BJ (cell line): ENCODE data around the genes REPS1 and HIVEP2.

DNA sequence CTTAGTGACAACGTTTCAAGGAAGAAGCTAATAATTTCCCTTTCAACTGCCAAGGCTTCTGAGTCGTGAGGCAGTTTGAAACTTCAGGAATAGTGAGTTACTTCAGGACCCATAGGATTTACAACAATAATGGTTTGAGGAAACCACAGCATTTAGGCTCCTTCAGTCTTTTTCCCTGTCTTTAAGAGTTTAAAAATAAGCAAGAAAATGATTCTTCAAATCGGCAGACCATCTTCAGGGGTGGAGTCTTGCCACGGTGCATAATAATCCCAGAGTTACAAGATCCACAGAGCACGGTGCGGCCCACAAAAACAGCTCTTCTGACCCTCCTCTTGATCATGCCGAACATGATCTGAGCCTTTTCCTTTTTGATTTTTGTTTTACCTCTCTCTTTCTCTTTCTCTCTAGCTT is 55.5 kb upstream of the NHSL1 start:
- CAGE, long polyA plus RNA = no peak
- RRBS = no CpG with 5 or more reads among the region's 7 CpGs

- CAGE, long polyA plus RNA = no peak
- RRBS = no CpG with 5 or more reads among the region's 5 CpGs
Measured at GRCh38 chr6:138852496-138852985, 56.7 kb downstream of the ECT2L start.

DNA sequence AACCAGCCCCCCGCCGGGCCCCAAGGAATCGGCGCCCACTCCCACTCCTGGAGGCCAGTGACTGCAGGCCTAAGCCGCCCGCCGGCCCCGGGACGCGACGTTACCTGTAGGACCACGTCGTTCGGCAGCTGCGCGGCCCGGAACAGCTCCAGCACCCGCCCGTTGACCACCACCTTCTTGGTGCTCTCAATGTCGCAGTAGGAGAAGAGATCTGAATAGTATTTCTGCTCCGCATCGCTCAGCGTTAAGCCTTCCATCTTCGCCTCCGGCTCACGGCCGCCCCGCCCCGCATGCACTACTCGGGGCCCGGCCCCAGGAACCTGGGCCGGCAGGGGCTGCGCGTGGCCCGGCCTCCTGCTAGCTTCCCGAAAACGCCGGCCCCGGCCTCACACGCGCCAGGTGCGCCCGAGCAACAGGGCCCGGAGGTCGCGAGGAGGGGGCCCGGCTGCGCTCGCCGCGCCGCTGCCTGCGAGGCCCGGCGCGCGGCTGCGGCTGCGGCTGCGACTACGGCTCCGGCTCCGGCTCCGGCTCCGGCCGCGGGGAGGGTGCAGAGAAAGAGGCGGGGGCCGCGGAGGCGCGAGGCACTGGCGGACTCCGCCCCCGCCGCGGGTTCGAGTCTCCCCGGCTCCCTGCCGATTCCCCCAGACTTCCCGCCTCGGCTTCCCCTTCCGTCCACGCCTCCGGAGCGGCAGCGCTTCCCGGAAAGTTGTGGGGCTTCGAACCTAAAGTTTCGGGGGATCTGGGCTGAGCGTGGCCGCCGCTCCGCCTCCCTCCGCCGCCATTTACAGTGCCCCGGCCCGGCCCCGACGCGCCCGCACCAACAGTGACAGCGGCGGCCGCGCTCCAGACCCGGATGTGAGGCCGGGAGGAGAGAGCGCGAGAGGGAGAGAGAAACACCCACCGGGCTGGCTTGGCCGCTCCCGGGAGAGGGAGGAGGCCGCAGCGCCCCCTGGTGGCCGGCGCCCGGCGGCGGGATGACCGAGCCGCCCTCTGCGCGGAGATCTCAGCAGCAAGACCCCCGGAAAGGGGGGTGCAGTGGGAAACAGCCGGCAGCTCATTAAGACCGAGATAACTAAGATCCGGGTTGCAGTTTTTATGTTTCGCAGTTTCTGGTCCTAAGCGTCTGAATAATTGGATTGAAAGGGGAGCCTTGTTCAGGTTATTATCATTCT is at the start of gene REPS1:
TSS of gene REPS1 (minus strand) at position 828 of the 1,172 bp plus-strand sequence.
- CAGE, long polyA plus RNA = no peak
- RRBS = 1% methylated on average over 85 of the region's 130 CpGs

- CAGE, long polyA plus RNA = no peak
- RRBS = no CpG with 5 or more reads among the region's 7 CpGs
Measured at GRCh38 chr6:139016840-139017703, 11.5 kb upstream of the ABRACL start.

GRCh38 chr6:139030577-139030991 is 2.0 kb downstream of the ABRACL start:
- CAGE, long polyA plus RNA = no peak
- RRBS = no CpG with 5 or more reads among the region's 8 CpGs

GRCh38 chr6:139166055-139166742 is 31.3 kb downstream of the HECA start:
- CAGE, long polyA plus RNA = no peak
- RRBS = no CpG with 5 or more reads among the region's 25 CpGs

DNA sequence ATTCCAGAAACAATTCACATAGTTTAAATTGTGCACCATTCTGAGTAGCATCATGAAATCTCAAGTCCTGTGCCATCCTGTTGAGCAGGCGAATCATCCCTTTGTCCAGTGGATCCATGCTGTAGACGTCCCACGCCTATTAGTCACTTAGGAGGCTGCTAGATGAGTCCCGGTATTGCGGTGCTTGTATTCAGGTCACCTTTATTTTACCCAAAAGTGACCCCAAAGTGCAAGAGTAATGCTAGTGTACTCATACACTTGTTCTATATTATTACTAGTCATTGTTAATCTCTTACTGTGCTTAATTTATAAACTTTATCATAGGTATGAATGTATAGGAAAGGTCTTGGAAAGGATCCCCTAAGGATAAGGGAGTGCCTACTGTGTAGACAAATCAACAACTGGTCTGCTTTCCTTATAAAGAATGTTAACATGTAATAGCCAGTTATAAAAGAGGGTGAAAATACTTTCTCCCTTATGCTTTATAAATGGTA is 46.5 kb downstream of the HECA start:
- CAGE, long polyA plus RNA = no peak
- RRBS = no CpG with 5 or more reads among the region's 5 CpGs

DNA sequence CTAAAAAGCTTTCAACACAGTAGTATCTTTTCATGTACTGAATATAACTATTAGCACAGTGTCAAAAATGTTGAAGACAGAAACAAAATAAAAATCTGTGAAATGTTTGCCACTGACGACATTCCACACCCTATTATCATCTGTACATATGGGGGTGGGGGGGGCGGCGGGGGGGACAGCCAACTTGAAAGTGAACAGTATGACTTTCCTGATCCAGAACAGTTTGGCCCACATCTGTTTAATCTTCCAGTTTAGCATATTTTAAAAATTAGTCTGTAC is 2.2 kb downstream of the CITED2 start:
- CAGE, long polyA plus RNA = no peak
- RRBS = no CpG with 5 or more reads among the region's 3 CpGs

DNA sequence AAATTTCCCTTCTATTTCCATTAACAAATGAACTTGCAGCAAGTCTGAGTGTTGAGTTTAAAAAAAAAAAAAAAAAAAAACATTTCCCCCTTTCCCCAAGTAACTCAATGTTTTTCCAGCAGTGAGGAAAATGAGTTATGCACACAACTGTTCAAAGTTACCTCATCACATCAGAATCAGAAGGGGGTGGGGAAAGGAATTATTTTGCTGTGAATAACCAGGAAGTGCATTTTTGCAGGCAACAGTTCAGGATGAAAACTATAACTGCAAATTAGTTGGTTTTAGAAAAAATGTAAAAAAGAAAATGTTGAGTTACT is 568.9 kb upstream of the CITED2 start:
- CAGE, long polyA plus RNA = no peak

DNA sequence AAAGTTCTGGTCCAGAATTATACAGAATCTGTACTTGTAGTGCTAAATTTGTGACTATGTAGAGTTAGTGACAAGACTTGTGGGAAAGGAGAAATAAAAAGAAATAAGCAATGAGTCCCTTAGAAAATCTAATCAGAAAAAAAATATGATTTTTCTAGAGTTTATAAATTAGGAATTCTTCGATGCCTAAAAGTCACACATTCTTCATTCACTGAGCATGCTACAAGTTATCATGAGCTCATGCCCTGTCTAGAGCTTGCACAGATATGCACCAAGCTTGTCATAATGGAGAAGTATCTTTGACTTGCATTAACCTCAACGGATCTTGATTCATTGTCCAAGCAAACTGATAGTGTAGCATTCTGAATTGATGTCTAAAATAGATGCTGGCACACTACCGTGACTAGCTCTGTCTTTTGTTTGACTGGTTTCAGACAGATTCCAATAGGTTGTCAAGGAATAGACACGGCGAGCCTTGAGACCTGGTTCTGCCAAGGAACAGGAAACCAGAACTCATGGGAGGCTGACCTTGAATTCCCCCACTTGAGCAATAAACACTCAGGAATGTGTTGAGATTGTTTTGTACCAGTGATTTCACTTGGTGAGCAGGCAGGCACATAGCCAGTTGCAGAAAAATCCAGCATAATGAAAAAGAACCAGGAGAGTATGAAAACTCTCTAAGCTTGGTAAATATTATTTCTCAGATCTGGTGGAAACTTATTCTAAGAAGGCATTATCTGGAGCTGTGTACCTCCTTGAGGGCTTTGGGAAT is 1153.1 kb upstream of the GJE1 start:
- CAGE, long polyA plus RNA = no peak
- RRBS = no CpG with 5 or more reads among the region's 5 CpGs

DNA sequence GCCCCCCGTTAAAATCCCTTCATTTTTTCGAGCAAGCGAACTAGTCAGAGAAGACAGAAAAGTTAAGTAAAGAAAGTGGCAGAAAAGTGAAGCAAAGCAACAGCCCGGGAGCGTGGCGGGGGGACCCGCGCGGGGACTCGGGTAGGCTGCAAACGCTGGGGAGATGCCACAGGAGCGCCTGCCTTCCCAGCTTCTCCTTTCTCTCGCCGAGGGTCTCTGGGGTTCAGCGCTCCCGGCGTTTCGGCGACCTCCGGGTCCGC is 535 bp upstream of the ADGRG6 start:
- CAGE, long polyA plus RNA = no peak
- RRBS = no CpG with 5 or more reads among the region's 21 CpGs

DNA sequence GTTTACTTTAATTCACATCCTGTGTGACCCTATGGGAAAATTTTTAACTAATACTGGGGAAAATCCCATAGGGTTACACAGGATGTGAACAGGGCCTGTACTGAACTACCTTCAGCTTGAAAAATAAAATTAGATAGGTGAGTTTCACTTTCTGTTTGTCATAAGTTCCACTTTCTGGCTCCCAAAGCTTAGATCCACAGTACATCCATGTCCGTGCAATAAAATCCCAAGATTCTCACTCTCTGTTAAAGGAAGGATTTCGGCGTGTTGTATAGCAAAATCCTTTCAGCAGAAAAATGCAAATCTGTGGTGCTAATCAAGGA is 125.3 kb downstream of the HIVEP2 start:
- CAGE, long polyA plus RNA = no peak
- RRBS = no CpG with 5 or more reads among the region's 3 CpGs

DNA sequence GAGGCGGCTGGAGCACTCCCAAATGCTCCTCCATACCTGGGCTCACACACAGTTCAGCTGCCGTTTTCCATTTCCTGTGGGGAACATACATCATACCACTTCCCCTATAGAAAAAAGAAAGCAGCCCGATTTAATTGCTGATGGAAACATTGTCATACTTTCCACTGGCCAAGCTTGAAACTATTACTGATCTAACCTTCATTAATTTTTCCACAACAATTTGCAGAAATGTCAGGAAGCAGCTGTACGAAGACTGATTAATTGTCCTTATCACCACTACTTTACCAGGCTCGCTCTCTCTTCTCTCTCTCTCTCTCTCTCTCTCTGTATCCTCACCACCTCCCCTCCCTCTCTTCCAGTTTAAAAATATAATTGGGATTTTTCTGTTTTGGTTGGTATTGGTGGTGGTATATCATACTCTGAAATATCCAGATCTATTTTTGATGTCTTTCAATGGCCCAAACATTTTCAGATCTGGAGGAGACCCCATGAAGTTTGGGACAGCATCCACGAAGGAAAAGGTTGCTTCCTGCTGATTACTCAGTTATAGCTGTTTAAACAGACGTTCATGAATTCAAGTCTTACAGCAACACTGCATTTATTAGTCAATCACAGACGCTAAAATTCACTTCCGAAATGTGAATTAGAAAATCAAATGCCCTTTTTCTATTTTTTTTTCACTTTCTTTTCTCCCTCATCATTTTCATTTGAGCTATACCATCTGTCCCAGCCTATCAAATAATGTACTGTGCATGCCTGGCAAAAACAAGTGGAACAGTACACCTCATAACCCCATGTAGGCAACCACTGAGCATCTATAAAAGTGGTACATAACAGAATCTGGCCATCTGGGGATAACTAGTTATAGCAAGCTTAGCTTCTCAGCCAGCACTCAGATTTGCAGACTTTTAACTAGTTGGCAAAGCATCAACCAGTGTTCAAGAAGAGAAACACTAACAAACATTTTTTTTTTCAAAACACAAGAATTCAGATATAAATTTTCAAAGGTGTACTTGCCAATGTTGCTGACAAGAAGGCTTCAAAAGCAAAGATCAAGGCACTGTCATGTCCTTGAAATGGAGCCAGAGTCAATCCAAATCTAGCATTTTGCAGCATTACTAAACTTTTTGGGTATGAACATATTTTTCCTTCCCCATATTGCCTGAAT is 124.6 kb downstream of the HIVEP2 start:
- CAGE, long polyA plus RNA = no peak
- RRBS = no CpG with 5 or more reads among the region's 9 CpGs

DNA sequence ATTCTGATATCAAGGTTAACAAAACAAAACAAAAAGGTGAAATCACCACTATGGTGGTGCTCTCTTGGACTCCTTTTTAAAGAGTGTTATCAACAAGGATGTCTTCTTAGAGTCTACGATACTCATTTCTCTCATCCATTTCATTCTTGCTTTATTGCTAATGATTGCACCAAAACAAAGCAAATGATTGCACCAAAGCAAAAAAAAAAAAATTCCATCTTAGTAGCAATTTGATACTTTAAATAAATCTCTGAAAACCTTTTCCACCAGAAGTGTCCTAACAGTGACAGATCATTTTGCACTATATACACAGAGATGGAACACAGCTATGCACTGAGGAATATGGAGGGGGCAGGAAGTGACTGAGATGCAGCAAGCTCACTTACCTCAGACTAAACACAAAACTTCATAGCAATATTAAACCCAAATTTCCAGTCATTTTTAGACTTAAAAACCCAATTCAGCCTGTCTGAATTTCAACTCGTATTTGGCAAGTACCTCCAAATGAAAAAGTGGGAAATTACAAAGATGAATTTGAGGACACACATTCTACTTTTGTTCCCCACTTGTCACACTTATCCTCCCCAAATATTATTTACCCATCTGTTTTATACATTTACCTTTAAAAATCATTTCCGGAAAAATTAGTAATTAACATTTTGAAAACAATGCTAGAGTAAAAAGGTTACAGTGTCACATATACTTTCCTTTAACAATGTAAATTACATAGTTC is 41.1 kb downstream of the HIVEP2 start:
- CAGE, long polyA plus RNA = no peak
- RRBS = no CpG with 5 or more reads among the region's 3 CpGs

DNA sequence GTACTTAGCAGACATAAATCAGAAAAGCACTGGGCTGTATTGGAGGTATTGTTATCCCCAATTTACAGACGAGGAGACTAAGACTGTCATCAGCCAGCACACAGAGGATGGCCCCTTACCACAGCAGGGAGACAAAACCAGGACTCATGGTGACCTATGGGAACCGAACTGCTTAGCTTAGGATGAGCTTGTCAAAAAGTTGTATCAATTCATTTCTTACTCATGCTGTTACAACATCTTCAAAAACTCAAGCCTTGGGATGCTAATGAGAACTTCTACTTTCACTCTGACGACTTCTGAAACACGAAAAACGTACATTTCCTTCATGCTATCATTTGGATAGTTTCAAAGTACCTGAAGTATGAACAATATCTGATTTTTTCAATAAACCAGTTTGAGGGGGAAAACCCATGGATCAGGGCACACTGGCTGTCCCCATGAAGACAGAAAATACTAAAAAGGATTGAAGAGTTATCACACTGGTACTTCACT is 32.0 kb downstream of the HIVEP2 start:
- CAGE, long polyA plus RNA = no peak
- RRBS = no CpG with 5 or more reads among the region's 5 CpGs

DNA sequence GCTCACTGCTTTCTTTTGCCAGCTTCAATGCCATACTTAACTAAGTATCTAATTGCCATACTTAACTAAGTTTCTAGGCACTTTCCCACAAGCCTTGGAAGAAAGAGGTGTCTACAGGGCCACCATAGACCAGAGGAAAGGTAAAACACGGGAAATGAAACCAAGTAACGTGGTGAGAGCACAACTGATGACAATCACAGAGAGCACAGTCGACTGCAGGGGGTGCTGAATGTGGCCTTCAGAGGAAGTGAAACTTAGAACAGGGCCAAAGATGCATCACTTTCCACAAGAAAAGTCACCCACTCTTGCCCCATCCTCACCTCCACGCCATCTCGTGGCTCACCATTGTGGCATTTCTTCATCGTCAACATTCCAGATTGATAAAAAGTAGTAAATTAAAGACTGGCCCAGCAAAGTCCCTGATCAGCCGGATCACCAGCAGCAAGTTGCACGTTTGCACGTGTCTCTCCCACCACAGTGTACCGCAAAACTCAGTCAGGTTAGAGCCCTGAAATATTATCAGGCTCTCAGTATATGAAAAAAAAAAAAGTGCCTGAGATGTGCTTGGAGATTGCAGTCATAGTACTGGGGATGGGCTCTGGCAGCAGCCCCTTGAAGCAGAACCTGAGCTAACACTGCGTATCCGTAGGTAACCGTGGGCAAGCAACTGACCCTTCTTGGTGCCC is 31.4 kb downstream of the HIVEP2 start:
- CAGE, long polyA plus RNA = no peak
- RRBS = no CpG with 5 or more reads among the region's 13 CpGs

DNA sequence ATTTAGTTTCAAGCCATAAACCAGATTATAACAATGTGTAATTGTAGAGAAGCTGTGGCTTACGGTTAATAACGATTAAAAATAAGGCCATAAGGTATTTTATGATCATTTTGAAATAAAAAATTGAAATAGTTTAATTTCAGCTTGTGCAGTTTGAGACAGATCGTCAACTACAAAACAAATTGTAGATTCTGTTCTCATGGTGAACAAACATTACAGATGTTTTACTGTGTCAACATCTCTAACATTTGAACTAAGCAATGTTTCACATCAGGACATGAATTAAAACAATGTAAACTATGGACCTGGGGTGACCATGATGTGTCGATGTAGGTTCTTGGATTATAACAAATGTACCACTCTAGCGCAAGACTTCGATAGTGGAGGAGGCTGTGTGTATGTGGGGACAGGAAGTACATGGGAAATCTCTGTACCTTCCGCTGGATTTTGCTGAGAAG is 17.2 kb downstream of the HIVEP2 start:
- CAGE, long polyA plus RNA = no peak
- RRBS = no CpG with 5 or more reads among the region's 7 CpGs

GRCh38 chr6:142934755-142935322 is 10.1 kb downstream of the HIVEP2 start:
- CAGE, long polyA plus RNA = no peak
- RRBS = no CpG with 5 or more reads among the region's 6 CpGs

DNA sequence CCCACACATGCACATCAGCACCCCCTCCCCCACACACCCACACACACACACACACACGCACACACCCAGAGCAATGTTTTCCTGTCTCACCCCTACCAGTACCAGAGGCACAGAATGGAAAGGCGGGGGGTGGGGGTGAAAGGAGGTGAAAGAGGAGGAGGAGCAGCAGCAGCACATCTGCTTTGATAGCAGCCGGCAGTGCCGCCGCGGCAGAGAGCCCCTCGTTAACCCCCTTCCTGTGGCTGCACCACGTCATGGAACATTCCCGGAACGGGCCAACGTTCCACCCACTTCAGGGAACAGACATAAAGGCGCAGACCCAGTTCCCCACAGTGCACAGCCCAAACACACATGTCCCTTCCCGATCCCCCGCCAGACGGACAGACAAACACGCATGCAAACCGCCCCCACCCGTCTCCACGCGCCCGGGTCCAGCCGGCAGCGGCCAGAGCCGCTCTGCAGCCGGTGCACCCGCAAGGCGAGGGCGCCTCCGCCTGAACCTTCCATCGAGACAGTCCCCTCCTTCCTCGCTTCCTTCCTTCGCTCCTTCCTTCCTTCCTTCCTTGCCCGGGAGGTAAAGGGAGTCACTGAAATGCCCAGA is 486 bp downstream of the HIVEP2 start:
- CAGE, long polyA plus RNA = no peak
- RRBS = 2% methylated on average over 14 of the region's 33 CpGs

- CAGE, long polyA plus RNA = no peak
- RRBS = 1% methylated on average over 20 of the region's 50 CpGs
Measured at GRCh38 chr6:142944991-142945323, at the start of gene HIVEP2. Gene HIVEP2 (minus strand): TSS chr6:142945176.